Measurements from ENCODE around the gene PRKACG.

DNA sequence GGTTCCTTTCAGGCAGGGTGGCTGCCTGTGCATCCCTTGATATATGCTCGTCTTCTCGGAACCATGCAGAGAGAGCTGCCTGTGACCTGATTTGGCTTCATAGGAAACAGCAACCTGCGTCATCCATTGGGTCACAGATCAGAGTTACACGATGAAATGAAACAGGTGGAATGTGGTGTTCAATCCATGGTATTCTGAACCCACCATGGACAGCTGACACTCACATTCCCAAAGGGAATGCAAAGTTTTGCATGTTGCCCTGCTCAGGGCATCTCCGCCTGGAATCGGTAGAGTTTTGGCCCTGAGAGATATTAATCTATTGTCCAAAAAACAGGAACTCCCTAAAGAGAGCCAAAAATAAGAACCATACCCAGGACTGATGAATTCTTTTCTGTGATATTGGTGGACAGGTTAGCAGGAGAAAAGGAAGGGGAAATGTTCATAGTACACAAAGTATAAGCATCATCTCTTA lies 85.6 kb downstream of the TMEM252 start:
- RRBS = no CpG with 5 or more reads among the region's 6 CpGs

DNA sequence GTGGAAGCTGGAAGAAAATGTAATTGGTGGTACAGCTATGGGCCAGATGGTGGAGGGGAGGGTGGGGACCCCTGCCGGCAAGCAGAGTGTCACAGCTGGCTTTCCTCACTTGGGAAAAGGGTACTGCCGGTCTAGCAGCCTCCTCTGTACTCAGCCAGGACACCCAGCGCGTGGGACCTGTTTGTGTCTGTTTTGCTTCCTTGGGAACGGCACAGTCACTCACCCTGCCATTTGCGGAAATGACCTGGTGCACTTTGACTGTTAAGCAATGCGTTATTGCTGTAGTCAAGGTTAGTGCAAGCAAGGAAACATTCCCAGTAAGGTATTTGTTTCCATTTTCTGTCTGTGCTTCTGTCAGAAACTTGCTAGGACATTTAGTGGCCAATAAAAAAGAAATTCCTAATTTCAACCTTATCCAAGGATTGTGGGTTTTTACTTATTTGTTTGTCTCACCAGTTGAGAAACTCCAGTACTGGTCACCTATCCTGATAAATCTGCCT lies 10.0 kb downstream of the TMEM252 start:
- RRBS = no CpG with 5 or more reads among the region's 7 CpGs

GRCh38 chr9:68551071-68551683 lies 10.5 kb upstream of the TMEM252 start:
- RRBS = no CpG with 5 or more reads among the region's 6 CpGs

DNA sequence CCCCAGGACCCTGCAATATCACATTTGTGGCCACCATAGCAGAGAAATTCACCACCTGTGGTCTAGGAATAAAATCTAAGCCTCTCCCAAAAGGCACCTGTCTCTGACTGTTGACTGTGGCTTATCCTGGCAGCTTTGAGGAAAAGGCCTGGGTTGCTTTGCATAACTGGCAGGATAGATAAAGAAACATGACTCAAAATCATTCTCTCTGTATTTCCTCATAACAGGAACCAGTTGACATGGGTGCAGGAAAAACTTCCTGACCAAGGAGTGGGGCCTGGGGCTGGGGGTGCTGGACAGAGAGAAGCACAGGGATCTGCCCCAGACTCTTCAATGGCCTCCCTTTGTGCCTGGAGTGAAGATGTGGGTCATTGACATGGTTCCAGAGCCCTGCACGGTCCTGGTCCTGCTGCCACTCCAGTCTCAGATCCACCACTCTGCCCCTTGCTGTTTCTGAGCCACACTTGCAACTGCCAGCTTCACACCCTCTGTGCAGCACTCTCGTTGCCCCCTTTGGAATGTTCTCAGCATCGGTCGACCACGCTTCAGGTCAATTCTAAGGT lies 10.0 kb downstream of the PIP5K1B start:
- RRBS = no CpG with 5 or more reads among the region's 5 CpGs

GRCh38 chr9:68738352-68738648 lies 33.3 kb downstream of the PIP5K1B start:
- RRBS = no CpG with 5 or more reads among the region's 2 CpGs

DNA sequence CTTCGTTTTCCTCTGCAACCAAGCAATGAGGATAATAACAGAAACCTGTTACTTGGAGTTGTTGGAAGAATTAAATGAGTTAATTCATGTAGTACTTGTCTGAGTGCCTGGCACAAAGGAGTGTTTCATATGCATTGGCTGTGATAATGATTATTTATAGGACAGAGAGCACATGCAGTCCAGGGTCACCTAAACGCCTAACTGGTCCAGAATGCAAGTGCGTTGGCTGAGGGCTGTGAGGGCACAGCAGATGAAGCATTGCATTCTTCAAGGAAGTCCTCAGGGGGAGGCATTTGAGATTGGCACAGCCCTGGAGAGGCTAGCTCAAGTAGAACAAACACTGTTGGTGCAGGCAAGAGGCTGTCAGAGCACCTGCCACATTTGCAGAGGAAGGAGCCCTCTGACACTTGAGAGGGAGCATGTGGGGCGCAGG lies 24.9 kb downstream of the PABIR1 start:
- RRBS = no CpG with 5 or more reads among the region's 4 CpGs

DNA sequence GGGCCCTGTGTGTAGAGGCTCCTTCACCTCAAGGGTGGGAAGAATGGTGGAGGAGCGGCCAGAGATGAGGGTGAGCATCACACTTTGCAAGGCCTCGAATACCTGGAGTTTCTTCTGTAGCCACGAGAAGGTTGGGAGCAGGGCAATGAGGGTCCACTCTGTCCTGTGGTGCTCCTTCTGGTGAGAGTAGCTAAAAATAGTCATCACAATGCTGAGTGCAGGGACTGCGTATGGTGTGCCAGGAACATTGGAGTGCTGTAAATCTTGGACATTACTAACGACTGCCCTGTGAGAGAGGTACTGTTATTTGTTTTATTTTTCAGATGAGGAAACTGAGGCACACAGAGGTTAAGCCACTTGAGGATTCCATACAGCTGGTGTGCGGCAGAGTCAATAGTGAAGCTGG lies 25.4 kb downstream of the PABIR1 start:
- RRBS = no CpG with 5 or more reads among the region's 6 CpGs

GRCh38 chr9:68947033-68947561 lies 66.8 kb downstream of the PRKACG start:
- RRBS = no CpG with 5 or more reads among the region's 5 CpGs

DNA sequence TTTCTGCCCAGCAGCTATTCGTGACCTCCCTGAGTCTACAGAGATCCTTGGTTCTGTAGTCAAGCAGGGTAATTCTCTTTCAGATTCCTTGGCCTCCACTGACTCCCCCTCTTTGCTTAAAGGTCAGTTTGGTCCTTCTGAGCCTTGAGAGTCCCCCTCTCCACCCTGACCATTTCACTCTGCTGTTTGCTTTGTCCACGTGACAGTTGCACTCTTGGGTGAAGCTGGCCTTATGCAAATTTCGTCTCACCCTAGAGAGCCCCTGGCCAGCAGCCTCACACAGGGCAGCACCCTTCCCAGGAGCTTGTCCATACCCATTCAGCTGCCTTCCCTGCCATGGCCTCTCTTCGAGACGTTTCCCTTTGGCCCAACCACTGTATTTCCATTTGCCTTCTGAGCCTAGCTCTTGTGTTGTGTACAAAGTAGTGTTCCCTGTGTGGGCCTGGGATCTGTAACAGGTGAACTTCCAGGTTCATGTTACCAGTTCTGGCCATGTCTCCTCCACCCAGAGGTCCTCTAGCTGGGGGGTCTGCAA lies 63.7 kb downstream of the PRKACG start:
- RRBS = no CpG with 5 or more reads among the region's 5 CpGs

DNA sequence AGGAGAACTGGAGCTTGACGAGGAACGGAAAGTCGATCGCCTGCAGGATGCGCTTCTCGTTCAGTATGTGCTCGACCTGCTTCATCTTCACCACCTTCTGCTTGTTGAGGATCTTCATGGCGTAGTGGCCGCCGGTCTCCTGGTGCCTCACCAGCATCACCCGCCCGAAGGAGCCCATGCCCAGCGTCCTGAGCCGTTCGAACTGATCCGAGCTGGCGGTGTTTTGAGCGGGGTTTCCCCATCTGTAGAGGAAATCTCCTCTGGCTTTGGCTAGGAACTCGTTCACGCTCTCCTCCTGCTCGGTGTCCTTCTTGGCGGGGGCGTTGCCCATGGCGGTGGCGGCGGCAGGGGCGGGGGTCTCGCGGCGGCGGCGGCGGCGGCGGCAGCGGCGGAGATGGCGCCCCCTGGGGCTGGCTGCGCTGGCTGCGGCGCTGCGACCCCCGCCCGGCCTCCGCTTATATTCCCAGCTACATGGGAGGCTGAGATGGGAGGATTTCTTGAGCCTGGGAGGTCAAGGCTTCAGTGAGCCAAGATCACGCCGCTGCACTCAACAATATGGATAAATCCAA lies at the start of gene PRKACG:
Gene PRKACG, minus strand, starts transcription at position 352 of the 569 bp plus-strand sequence.
- RRBS = no CpG with 5 or more reads among the region's 47 CpGs

- RRBS = no CpG with 5 or more reads among the region's 3 CpGs
Observed at GRCh38 chr9:69035462-69035616, 213 bp upstream of the FXN start.

- RRBS = no CpG with 5 or more reads among the region's 19 CpGs
Observed at GRCh38 chr9:69036829-69037411, 1.4 kb downstream of the FXN start.

- RRBS = no CpG with 5 or more reads among the region's 7 CpGs
Observed at GRCh38 chr9:69176587-69177580, 2.8 kb downstream of the TJP2 start.

DNA sequence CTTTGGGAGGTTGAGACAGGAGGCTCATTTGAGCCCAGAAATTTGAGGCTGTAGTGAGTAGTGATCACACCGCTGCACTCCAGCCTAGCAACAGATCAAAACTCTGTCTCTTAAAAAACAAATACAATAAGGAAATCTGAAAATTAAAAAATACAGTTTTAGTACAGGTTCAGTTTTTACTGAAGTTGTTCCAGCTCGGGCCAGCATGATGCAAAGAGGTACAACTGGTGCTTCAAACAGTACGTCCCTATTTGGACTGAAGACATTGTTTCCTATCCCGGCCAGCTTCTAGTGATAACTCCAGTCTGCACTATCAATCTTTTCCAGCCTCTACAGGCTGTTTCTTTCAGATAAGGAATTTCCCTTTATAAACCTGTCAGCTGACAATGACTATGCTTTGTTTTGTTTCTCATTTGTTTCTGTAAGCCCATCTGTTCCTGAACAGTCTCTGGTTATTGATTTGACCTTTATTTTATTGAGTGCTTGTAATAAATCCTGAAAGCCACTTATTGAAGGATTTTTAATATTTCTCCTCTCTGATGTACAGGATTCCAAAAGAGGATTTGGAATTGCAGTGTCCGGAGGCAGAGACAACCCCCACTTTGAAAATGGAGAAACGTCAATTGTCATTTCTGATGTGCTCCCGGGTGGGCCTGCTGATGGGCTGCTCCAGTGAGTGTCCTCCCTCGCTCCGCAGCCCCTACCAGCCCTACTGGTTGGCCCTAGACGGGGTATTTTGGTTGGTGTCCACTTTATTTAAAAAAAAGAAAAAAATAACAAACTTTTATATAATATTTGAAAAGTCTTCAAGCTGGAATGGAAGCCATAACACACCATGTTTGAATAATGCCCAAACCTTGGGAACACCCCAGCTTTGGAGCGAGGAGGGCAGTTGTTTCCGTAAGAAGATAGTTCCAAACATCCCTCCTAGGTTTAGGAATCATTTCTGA lies 42.0 kb downstream of the TJP2 start:
- RRBS = 92% methylated on average over 1 of the region's 12 CpGs

DNA sequence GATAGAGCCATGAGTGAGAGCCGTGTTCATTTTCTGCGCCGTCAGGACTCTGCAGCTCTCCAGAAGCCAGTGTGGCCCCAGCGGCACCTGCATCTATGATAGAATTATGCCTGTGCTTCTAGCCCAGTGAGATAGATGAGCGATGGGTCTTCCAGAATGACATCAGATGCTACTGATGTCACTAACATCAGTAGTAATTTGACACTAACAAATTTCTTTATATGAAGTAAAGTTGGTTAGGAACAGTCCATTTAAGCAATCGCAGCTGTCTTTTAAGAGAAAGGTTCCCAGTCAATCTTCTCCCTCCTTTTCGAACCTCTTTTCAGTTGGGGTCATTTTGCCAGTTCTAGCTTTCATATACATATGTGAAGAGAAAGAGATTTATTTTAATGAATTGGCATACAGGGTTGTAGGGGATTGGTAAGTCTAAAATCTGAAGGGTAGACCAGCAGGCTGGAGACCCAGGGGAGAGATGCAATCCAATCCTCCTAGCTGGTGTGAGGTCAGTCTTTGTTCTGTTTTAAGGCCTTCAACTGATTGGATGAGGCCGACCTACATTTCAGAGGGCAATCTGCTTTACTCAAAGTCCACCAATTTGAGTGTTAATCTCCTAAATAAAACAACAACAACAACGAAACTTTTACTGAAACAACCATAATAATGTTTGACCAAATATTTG lies 68.0 kb upstream of the ENTREP1 start:
- RRBS = no CpG with 5 or more reads among the region's 9 CpGs

- RRBS = no CpG with 5 or more reads among the region's 2 CpGs
Observed at GRCh38 chr9:69306950-69307264, 18.1 kb upstream of the ENTREP1 start.

- RRBS = no CpG with 5 or more reads among the region's 3 CpGs
Observed at GRCh38 chr9:69996987-69997447, 46.6 kb upstream of the MAMDC2 start.

GRCh38 chr9:70255975-70256930 lies 2.5 kb upstream of the SMC5 start:
- RRBS = no CpG with 5 or more reads among the region's 14 CpGs

DNA sequence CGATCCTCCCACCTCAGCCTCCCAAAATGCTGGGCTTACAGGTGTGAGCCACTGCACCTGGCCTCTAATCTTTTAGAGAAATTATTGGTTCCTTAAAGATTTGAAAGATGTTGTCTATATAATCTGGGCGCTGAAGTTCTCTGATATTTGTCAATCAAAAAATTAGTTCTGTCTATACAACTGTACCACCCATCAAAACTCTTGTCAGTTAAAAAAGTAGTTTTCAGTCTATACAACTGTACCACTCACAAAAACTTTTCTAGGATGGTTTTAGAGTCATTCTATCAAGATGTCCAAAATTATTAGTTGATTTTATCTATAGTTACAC lies 33.1 kb downstream of the KLF9 start:
- RRBS = no CpG with 5 or more reads among the region's 2 CpGs

DNA sequence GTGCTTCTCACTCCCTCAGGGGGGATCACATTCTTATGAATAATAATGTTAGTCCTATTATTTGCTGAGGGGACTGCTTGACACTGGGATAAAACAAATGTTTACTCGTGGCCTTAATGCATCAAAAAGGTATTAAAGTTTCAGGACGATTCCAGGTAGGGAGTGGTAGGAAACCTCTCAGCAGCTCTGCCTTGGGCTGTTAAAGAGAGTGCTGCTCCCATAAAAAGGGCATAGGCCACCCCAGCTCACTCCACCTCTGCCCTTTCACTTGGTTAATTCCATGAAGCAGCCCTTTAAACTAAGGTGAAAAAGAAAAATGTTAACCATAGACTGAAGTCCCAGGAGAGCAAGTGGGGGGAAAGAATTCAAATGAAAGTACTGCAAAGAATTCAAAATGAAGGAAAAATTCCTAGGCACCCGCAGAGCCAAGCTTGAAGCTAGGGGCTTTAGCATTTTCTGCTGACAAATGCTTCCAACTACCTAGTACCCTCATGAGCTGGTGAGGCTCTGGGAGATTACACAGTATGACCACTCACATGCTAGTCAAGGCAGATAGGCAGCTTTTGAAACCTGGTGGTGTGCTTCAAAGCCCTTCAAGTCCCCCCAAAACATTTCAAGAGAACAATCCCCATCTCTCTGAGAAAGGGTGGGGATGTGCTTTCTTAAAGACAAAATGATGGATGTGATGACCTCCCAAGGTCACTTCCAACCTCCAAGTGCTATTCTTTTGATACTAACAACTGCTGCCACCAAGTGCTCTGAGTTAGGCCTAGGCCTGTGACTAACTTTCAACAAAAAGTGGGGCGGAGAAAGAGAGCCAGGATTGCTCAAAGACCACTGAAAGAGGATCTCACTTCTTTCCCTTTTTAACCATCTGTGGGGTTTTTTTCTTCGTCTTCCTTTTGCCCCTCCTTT lies 8.4 kb downstream of the KLF9 start:
- RRBS = no CpG with 5 or more reads among the region's 5 CpGs

All from amniotic epithelial cell (primary cell).